HT1080 (cell line): ENCODE measurements around a stretch of chr12.

DNA sequence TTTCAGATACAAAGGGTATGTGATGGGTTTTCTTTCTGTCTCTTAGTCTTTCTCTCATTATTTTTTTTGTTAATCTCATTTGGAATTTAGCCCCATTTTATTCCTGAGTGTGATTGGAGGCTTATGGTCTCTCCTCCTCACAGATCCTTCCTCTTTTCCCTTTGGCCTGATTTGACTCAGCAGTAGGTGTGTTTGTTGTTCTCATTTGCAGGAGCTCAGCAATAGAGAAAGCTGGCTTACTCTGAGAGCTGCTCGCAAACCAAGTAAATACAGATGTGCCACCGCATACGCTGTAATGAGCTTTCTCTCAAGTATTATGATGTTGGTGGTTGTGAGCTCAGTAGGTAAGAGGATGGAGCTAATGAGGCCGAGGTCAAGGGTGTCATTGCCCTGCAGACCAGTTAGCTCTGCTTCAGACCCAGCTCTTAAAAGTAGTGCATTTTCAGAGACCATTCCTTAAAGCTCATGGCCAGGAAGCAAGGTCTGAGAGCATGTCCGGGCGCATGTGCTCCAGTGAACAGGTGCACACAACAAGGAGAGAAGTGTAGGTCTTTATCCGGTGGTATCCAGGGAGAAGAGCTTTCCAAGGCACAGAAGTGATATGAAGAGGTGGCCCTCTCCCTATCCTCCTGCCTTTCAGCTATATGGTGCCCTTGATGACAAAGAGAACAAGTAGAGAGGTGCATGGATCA is 206.6 kb downstream of the ETV6 start:
RAMPAGE:
- cytosol, long total RNA, result no peak
- long total RNA, result no peak
- nucleus, long total RNA, result no peak

DNA sequence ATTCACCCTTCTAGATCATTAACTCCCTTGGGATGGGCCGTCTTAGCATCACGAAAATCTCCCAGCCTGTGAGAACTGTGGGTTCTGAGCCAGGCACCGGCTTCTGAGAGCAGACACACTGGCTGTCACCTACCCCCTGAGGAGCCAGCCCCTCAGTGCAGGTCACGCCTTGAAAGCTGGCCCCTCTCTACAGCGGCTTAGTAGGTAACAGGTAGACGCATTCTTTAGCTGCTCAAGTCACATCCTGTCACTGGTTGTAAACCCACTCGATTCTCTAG is 210.4 kb downstream of the ETV6 start:
RAMPAGE:
- cytosol, long total RNA, result no peak
- long total RNA, result no peak
- nucleus, long total RNA, result no peak

DNA sequence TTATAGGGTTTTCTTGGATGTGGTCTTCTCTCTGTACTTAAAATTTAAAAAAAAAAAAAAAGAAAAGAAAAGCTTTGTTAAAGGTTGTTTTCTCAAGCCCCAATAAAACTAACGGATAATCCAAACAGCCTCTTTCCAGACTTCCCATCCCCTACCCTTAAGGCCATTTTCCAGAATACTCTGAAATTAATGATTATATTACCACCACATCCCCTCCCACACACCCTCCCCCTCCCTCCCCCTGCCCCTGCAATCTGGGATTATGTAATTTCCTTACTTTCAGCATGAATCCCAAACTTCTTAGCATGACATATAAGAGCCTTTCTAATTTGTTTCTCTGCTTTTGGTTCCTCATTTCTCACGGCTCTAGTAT is 50.2 kb downstream of the LRP6 start:
RAMPAGE:
- cytosol, long total RNA, result no peak
- long total RNA, result no peak
- nucleus, long total RNA, result no peak

DNA sequence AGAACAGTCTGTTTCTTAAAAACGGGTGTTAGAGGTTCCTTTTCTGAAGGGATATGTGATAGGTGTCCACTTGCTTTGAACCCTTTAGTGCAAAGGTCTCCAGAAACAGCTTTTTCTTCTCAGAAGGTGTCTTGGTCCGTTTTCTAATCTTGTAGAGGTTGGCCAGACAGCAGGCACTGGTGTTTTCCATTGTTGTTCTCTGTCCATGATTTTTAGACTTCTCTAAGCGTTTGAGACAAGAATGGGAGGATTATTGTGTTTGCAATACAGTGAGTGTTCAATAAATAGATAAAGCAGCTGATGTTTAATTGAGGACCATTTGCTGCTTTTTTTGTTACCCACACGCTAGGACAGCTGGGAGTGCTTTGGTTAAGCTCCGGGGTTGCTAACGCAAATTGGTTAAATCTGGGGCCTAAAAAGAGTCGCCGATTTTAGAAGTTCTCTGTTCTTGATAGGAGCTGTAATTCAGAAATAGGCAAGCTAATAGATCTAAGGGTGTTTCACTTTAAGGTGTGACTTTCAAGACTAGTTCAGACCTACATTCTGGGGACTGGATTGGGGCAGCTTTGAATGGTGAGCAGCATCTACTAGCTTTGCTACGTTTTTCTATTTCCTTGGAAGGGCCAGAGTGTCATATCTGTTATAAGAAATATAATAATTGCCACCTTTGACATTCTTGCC is 1.1 kb downstream of the BORCS5 start:
RAMPAGE:
- cytosol, long total RNA, result no peak
- long total RNA, result no peak
- nucleus, long total RNA, result no peak

DNA sequence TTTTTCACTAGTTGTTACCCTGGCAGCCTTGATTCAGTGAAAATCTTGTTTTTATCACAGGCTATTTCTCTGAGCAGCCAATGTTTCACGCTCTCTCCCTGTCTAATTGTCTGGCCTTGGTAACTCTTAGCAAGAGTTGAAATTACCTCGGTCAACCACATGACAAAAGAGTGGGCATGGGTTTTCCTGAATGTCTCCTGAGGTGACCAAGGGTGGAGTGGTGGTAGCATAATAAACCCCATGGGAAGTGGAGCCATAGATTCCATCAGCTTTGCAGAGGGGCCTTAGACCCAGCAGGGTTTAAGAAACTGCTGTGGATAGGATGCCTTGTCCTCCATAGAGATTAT is 43.3 kb downstream of the BORCS5 start:
RAMPAGE:
- cytosol, long total RNA, result no peak
- long total RNA, result no peak
- nucleus, long total RNA, result no peak

GRCh38 chr12:12443291-12444170 is 86.7 kb downstream of the BORCS5 start:
RAMPAGE:
- cytosol, long total RNA, result no peak
- long total RNA, result no peak
- nucleus, long total RNA, result no peak

RAMPAGE:
- cytosol, long total RNA, result no peak
- long total RNA, result no peak
- nucleus, long total RNA, result no peak
Measured at GRCh38 chr12:12612493-12612871, 806 bp downstream of the CREBL2 start.

RAMPAGE:
- cytosol, long total RNA, result no peak
- long total RNA, result no peak
- nucleus, long total RNA, result no peak
Measured at GRCh38 chr12:12723329-12724358, 6.5 kb downstream of the CDKN1B start.

DNA sequence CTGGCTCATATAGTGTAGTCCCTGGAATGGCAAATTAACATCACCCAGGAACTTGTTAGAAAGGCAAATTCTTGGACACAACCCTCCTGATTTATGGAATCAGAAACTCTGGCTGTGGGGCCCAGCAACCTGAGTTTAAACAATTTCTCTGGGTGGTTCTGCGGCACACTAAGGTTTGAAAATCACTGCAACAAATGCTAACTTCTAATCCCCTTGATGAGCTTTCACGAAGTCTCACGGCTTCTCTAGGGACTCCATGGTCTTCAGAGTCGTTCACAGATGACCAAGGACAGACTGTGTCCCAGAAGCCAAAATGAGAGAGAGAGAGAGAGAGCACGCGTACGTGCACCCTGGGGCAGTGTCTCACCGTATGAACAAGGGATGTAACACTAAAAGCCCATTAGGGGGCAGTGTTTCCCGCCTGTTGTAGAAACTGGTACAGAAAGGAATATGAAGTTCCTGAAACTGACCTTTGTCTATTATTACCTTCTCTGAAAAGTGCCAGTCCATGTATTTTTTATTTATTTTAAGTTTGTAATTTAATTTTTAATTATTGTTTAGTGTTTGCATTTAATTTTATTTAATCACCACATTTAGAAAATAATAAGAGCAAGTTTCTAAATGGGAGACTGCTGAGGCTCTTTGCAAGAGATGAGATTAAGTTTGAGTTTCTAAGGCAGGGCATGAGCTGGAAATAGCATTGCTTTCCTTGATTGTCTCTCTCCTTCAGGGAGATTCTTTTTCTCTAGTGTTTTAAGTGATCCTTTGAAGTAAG is 3.3 kb downstream of the APOLD1 start:
RAMPAGE:
- cytosol, long total RNA, result no peak
- long total RNA, result no peak
- nucleus, long total RNA, result no peak

DNA sequence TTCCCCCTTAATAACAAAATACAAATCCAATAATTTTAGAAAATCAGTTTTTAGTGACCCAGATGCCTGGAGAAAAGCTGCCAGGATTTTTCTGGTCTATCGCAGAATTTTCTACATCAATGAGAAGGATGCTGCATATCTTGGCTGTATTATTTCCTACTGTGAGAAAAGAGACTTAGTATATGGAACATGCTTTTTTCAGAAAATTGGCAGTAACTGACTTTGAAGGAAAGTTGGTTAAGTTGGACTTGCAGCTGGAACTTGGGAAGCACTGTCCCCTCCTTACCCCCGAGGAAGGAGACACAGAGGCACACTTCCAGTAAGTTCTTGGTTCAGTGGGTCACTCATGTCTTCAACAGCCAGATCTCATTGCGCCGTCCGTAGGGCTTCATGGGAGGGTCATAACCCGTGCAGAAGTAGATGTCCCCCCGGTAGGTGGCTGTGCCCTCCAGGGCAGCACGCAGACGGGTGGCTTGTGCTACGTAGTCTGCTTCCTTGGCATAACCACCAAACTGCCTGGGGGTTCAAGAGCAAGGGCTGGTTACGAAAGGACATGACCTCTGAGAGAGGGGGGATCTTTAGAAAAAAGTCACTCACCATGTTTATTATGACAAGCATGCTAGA is 23.1 kb upstream of the GPRC5D start:
RAMPAGE:
- cytosol, long total RNA, result no peak
- long total RNA, result no peak
- nucleus, long total RNA, result no peak

DNA sequence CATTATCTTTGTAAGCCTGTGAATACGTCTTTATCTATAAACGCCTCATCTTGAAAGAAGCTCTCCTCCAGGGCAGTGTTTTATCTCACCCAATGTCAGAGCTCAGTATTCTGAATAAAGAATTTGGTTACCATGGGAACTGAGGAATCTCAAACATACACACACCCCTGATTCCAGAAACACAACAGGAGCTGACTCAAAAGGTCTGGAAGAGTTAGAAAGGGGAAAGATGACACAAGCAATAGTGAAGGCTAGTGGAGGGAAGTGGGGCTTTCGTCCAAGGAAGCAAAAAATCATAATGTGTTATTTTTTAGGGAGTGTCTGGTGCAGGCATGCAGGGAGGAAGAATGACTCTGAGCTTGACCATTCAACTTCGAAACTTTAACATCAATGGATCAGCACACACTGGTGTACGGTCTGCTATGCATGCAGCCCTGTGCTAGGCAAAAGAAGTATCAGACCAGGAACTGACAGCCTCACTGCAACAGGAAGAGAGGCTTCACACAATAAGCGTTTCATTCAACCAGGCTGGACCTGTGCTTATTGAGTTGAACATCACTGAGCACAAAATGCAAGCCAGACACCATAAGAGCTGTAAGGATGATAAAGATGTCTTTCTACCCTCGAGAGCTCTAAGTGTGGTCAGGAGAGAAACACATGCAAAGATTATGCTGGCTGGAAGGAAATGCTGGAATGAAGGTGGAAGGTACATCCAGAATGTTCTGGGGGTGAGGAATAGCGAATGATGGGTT is 20.2 kb downstream of the HEBP1 start:
RAMPAGE:
- cytosol, long total RNA, result no peak
- long total RNA, result no peak
- nucleus, long total RNA, result no peak

GRCh38 chr12:13000970-13001697 is 1.1 kb upstream of the HEBP1 start:
RAMPAGE:
- cytosol, long total RNA, result no peak
- long total RNA, result no peak
- nucleus, long total RNA, result no peak

GRCh38 chr12:13045832-13046281 is 1.7 kb downstream of the FAM234B start:
RAMPAGE:
- cytosol, long total RNA, result no peak
- long total RNA, result no peak
- nucleus, long total RNA, result no peak

DNA sequence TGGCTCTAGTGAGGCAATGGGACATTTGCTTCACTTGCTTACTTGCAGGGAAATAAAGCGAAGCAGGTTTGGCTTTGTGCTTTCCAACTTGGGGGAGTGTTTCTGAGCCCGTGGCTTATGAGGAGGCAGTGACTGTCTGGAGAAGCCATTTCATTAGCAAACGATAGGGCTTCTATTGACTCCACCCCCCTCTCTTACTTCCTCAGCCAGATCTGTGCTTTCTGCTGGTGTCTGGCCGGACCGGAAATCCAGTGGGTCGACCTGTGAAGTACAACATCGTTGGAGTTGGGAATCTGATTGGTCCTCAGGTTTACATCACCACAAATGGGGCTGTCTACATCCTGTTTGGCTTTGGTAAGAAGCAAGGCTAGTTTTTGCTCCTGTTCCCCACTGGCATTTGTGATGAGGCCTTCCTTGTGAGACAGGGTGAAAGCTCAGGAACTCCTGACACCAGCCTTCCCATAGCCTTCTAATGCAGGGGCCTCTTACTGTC is 22.3 kb downstream of the FAM234B start:
RAMPAGE:
- cytosol, long total RNA, result no peak
- long total RNA, result no peak
- nucleus, long total RNA, result no peak

DNA sequence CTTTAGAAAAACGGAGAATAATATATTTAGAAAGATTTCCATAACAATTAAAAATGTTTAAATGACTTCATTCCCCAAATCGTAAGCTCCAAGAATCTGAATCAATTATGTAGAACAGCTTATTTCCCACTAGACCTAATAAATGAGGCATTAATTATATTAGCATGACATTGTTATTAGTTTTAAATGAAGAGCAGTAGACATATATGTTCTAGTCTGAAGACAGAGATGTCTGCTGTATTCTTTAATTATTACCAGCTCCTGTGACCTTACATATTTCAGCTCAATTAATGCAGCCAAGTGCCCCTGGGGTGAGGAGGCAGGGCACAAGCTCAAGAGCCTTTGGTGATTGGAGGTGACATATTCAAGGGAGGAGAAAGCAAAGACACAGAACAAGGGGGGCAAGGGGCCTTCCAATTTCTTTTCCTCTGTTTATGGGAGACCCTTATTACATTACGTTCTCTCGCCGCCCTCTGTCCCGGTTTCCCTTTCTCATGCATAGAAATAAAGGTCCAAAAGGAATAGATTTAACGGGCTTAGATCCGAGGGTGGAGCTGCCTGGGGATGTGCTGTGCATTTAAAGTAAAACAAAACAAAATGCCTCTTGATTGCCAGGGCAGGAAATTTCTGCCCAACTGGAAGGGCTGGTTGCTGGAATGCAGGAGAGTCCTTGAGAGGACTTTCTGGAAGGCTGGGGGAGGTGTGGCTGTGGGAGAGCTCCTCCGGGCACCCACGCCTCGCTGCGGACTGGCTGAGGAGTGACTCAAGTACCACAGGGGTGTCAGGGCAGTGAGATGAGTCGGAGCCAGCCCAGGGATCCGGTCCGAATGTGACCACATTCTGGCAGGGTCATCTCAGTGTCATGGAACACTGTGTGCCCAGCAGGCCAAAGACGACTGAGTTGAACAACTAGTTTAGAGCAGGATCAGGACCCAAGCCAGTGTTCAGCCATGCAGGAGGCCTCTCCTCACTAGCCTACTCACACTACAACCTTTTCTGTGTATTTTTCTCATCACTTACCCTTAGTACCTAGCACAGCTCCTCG is 32.0 kb upstream of the GSG1 start:
RAMPAGE:
- cytosol, long total RNA, result no peak
- long total RNA, result no peak
- nucleus, long total RNA, result no peak

RAMPAGE:
- cytosol, long total RNA, result no peak
- long total RNA, result no peak
- nucleus, long total RNA, result no peak
Measured at GRCh38 chr12:13211519-13212206, 15.1 kb downstream of the EMP1 start.

RAMPAGE:
- cytosol, long total RNA, result no peak
- long total RNA, result no peak
- nucleus, long total RNA, result no peak
Measured at GRCh38 chr12:13744251-13744496, 237.2 kb downstream of the GRIN2B start.

RAMPAGE:
- cytosol, long total RNA, result no peak
- long total RNA, result no peak
- nucleus, long total RNA, result no peak
Measured at GRCh38 chr12:14259988-14261118, 105.1 kb upstream of the ATF7IP start.

DNA sequence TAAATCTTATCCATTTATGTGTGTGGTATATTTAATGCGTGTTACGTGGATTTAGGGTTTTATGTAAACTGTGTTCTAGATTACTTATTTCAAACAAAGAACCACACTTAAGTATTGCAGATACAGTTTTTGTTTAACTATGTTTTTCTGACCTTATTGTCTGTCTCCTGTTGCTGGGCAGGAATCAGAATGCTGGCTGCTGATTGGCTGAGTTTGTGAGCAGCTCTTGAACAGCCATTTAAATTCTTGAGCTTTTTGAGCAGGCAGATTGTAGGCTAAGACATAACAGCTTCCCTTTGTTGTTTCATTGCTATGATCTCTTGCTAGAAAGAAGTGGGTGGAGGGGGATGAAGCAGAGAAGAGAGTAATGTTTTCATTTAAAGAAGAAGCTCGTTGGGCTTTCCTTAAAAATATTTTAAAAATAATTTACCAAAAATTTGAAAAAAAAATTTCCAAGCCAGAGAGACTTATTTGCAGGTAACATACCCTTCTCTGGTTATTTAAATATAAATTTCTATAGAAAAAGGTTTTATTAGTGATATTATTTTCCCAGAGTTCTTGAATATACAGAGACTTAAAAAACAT is 52.3 kb downstream of the ATF7IP start:
RAMPAGE:
- cytosol, long total RNA, result no peak
- long total RNA, result no peak
- nucleus, long total RNA, result no peak

DNA sequence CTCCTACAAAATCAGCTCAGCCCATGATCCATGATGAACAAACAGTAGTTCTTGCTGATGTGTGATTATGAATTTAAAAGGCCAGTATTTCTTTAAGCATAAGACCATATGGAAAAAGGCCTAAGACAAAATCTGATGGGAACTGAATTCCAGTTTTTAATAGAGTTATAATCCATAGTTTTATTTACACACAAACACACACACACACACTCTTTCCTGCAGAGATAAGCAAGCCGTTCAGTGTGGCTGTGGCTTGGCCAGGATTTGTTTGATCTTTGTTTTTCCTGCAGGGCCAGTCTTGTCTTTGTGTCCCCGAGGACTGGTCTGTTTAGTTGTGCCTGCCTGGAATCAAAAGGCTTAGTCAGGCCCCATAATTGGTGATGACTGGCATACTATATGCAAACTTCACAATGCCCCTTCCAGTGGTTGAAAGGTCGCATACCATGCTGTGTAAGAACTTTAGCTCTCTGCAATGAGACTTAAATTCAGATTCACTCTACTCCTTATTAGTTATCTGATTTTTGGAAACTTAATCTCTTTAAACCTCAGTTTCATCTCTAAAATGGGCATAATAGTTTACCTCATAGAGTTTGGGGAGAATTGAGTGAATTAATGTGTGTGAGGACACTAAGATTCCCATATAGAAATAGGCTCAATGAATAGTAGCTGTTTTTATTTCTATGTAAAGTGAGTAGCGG is 3.1 kb downstream of the H2AJ start:
RAMPAGE:
- cytosol, long total RNA, result no peak
- long total RNA, result no peak
- nucleus, long total RNA, result no peak